AG10803 (cell line): ENCODE results near the gene PKDREJ.

GRCh38 chr22:45541140-45541490 lies 38.4 kb downstream of the FBLN1 start:
- RRBS = no CpG with 5 or more reads among the region's 9 CpGs

- RRBS = no CpG with 5 or more reads among the region's 12 CpGs
Observed at GRCh38 chr22:45553315-45553783, 50.7 kb downstream of the FBLN1 start.

DNA sequence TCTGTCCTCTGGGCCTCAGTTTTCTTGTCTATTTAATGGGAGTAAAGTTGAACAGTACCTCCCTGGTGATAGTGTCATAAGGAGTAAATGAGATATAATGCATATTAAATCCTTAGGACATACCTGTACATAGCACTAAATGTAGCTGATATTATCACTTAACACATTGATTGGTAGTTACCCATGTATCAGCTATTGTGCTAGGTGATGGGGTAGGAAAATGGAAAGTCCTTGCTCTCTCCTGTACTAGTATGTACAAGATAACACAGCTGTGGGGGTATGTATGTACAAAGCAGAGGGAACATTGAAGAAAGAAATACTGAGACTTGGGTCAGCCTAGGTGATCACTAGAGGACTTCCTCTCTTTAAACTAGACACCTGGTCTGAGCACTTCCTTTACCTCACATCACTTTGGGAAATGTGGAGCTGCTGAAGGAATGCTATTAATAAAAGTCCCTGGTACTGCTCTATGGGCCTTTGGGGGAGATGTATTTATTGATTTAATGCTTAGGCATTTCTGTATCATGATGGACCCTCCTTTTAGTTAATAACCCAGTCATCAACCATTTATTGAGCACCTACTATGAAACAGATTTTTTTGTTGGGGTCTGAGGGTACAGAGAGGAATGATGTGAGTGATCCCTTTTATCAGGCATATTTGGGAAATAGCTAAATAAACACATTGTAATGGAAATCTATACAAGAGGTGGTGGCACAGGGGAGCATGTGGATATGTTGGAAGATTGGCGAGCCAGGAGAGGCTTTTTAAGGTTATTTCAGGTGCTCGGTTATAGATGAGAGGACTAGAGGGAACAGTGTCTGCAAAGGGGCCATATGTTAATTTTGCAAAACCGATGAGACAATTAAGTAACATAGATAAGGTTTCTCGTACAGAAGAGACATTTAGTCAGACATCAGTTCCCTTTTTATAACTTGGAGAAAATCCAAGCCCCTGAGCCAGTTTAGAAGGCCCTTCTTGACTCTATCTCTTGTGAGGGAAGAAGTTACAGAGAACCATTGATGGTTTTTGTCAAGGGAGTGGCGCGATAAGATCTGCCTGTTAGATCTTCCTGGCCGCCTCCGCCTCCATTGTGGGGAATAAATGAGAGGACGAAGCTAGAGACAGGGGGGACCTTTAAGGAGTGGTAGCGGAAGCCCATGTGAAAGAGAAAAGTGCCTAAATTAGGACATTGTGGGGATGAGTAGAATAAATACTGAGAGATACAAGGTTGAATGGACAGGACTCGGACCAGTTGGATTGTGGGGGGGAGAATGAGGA lies 1.8 kb downstream of the ATXN10 start:
- RRBS = no CpG with 5 or more reads among the region's 11 CpGs

DNA sequence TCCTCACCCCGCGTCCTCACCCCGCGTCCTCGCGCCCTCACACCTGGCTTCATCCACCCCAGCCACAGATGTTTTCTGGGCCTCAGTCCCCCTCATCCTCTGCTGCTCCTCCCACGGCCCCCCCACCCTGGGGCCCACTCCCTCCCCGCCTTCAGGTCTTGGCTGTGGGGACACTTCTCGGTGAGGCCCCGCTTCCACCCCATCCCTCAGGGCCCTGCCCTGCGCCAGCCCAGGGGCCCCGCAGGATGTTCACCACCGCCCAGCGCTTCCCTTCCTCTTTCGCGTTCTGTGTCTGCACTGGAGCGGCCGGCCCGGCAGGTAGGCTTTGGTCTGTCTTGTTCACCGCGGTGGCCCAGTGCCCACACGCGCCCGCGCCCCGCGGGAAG lies 85.6 kb downstream of the WNT7B start:
- RRBS = no CpG with 5 or more reads among the region's 27 CpGs

GRCh38 chr22:46006383-46007401 lies 29.7 kb upstream of the WNT7B start:
- RRBS = 1% methylated on average over 5 of the region's 39 CpGs

- RRBS = no CpG with 5 or more reads among the region's 13 CpGs
Observed at GRCh38 chr22:46023677-46024092, 46.7 kb upstream of the WNT7B start.

- RRBS = no CpG with 5 or more reads among the region's 3 CpGs
Observed at GRCh38 chr22:46036799-46037004, 59.7 kb upstream of the WNT7B start.

- RRBS = no CpG with 5 or more reads among the region's 18 CpGs
Observed at GRCh38 chr22:46055081-46055842, 78.3 kb upstream of the WNT7B start.

GRCh38 chr22:46063864-46064266 lies 86.5 kb upstream of the PPARA start:
- RRBS = no CpG with 5 or more reads among the region's 13 CpGs

GRCh38 chr22:46073983-46074856 lies 76.1 kb upstream of the PPARA start:
- RRBS = under 1% methylated on average over 4 of the region's 25 CpGs

- RRBS = 5% methylated on average over 4 of the region's 28 CpGs
Observed at GRCh38 chr22:46076615-46077463, 73.5 kb upstream of the PPARA start.

GRCh38 chr22:46107758-46108465 lies 42.4 kb upstream of the PPARA start:
- RRBS = 52% methylated on average over 2 of the region's 17 CpGs

DNA sequence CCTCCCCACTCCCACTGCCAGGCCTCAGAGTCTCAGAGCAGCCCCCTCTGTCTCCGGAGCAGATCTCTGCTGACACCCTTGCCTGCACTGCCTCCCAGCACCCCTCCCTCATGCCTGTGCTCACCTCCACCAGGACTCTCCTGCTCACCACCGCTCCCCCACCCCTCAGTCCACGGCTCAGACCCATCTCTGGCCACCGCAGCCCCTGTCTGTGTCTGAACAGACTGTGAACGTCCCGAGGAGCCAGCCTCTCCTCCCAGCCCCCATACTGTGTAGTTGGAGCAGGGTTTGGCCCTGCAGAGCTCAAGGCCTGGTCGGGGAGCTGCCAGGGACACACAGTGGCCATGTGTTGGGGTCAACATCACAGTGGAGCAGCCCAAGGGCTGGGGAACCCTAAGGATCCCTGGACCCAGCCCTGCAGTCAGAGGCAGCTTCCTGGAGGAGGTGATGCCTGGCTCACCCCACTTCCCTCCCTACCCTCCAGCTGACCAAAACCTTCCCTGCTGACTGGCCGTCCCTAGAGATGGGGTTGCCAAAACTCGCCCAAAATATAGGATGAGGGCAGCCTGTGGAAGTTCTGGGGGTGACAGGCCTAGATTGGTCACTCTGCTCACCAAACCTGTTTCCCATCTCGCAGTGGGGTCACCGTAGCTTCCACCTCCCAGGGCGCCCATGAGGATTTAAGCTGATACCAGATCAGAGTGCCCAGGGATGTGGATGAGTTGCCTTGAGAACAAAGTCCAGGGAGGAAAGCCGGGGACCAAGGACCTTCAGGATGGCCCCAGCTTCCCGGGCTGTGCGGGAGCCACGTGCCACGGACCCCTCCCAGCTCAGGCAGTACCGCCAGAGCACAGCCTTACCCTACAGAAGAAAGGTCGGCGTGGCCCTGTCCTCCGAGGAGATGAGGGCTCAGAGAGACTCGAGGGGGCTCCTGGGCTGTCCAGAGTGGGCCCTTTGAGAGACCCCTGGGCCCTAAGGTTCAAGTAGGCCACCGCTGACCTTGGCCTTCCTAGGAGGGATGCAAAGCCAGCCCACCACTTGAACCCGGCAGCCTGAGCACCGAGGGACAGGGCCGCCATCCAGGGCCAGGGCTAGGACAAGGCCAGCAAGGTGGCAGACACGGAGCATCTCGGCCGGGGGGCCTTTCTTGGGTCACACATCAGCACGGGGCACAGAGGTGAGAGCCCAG lies 34.9 kb upstream of the PPARA start:
- RRBS = 14% methylated on average over 8 of the region's 30 CpGs

GRCh38 chr22:46132493-46133320 lies 17.6 kb upstream of the PPARA start:
- RRBS = 60% methylated on average over 3 of the region's 20 CpGs

DNA sequence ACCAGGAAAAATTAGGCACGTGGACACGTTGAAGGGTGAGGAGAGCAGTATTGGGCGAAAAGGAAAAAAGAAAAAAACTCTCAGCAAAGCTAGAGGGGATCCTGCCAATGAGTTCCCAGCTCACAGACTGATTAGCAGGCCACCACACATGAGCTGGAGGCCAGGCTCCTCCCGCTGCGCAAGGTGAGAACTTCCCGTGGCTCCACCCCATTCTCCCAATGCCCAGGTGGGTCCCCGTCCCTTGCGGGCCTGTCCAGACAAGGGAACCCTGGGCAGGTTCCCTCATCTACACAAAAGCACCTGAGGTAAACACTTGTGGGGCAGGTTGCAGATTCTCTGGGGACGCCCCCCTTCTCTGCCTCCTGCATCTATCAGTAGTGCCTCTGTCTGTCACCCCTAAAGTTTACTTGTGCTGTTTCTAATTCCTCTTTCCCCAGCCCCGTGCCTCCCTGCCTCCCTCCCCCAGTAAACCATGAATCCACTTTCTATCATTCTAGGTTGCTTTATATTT lies 46.5 kb downstream of the CDPF1 start:
- RRBS = no CpG with 5 or more reads among the region's 10 CpGs

DNA sequence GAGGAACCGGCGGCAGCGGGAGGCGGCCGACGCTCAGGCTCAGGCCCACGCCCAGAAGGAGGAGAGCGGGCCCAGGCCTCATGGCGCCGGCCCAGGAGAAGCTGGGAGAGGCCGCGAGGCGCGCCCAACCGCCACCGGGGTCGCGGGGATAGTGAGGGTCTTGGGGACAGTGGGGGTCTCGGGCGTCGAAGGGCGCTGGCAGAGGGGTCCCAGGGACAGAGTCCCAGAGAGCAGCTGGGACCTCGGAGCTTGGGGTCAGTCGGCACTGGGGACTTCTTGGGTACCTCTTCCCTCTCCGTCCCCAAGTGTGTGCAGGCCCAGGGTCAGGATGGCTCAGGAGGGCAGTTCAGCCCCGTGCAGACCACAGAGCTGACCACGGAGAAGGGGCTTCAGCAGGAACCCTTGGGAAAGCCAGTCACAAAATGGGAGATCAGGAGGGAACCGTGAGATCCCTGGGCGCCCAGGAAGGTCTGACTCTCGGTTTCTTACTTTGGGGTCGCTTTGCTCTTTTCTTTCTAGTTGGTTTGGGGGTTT lies at the start of gene PKDREJ:
TSS of gene PKDREJ (minus strand) at position 103 of the 534 bp plus-strand sequence.
- RRBS = 21% methylated on average over 15 of the region's 31 CpGs

GRCh38 chr22:46353544-46354059 lies 18.1 kb downstream of the TRMU start:
- RRBS = no CpG with 5 or more reads among the region's 7 CpGs

GRCh38 chr22:46361847-46362957 lies 26.7 kb downstream of the TRMU start:
- RRBS = 56% methylated on average over 11 of the region's 36 CpGs

- RRBS = 80% methylated on average over 10 of the region's 55 CpGs
Observed at GRCh38 chr22:46373948-46375067, 38.8 kb downstream of the TRMU start.

DNA sequence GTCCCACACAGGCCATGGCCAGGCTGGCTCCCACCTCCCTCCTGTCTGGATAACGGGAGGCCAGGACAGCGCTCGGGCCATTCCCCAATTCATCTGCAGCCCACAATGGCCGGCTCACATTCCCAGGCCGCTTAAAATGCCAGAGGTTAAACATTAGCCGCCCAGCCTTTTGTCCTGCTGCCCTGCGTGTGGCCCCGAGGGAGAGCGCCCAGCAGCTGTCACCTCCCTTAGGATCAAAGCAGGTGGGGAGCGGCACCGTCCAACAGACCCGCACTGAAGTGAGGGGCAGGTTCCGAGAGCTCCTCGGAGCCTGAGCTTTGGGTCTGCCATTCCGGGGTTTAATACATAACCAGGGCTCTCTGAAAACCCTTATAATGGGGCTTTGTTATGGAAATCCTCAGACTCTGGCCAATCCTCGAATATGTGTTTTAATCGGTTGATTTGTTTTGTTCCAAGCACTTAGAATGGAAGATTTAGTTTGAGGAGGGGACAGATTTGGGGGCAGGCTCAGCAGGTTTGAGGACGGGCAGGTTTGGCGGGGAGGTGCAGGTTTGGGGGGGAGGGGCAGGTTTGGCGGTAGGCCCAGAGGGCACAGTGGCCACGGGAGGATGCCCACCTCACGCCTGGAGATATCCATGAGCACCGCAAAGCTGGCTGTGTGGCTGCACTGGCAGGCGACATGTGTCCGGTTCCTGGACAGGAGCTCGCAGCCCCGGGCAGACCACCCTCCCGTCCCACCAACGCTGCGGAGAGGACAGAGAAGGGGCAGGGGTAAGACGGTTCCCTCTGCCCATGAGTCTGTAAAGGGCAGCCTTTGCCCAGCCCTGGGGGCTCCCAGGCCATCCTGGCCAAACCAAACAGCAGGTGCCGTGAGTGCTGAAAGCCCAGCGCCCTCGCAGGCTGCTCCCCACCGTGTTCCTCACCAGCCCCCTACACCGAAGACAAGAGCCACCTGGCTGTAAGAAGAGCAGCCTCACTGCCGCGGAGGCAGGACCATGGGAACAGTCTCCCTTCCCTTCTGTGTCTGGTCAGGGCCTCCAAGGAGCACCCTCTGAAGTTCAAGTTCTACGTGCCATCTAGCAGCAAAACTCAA lies 42.8 kb downstream of the TRMU start:
- RRBS = no CpG with 5 or more reads among the region's 39 CpGs